Pericardium (tissue), 1 donor: ENCODE results near the genes CCDC188, P2RX6 and HIC2.

GRCh38 chr22:20067366-20067842, 12.6 kb upstream of the DGCR8 start:
- RRBS = no CpG with 5 or more reads among the region's 9 CpGs

DNA sequence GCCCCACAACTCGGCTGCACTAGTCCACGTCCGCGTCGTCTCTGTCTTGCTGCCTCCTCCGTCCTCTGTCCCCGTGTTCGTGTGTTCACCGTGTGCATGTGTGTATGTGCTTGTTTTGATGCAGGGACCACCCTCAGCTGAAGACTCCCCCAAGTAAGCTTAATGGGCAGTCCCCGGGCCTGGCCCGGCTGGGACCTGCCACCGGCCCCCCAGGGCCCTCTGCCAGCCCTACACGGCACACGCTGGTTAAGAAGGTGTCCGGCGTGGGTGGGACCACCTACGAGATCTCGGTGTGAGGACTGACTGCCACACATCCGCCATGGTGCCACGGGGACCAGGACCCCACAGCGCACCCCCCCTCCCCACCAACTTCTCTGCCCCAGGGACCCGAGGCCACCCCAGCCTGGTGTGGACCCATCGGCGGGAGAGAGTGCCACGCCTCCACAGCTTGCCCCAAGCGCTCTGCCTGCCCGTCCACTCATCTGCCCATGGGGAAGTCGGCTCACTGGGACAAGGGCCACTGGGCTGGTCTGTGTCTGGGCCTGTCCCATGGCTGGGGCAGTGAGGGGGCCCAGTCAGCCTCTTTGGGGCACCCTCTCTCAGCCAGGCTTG, 5.6 kb downstream of the CCDC188 start:
- RRBS = 94% methylated on average over 4 of the region's 28 CpGs

DNA sequence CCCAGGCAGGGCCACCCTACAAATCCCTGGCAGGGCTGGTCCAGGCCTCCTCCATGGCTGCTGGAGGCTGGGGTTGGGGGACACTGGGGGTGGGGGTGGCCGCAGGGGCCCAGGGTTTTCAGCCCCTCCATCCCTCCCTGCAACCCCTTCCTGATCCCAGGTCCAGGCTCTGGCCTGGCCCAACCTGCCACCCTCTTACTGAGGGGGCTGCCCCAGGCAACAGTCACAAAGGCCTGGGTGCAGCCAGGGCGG, at the start of gene CCDC188:
CCDC188 (minus strand) TSS at position 200 of the 252 bp plus-strand sequence.
- RRBS = no CpG with 5 or more reads among the region's 2 CpGs

DNA sequence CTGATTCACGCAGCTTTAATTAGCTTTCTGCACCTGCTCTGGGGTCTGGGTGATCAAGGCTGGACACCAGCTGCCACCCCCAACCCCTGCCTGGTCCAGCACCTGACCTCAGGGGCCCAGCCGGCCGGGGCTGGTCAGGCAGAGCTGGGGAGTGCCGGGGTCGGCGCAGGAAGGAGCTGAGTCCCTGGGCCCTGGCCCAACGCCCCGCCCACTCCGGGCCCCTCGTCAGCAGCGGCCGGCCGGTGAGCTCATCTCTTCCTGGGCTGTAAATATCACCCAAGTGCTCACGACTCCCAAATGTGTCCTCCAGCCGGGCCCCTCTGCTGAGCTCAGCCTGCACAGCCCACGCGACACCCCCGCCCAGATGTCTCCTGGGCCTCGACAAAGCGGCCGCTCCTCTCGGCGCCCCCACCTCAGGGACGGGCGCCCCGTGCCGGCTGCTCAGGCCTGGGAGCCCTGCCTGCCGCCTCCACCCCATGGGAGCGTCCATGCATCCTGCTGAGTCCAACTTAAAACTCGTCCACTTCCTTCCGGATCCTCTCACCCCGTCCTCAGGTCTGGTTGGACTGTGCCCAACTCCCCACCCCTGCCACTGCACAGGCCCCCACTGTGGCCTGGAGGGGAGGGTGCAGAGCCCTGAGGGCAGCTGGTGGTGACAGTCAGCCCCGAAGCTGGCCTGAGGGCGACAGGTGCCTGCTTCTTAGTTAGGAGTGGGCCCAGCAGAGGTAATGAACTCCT, 29.0 kb downstream of the RTN4R start:
- RRBS = 14% methylated on average over 13 of the region's 34 CpGs

- RRBS = no CpG with 5 or more reads among the region's 15 CpGs
Observed at GRCh38 chr22:20519898-20520891, 12.8 kb downstream of the MED15 start.

DNA sequence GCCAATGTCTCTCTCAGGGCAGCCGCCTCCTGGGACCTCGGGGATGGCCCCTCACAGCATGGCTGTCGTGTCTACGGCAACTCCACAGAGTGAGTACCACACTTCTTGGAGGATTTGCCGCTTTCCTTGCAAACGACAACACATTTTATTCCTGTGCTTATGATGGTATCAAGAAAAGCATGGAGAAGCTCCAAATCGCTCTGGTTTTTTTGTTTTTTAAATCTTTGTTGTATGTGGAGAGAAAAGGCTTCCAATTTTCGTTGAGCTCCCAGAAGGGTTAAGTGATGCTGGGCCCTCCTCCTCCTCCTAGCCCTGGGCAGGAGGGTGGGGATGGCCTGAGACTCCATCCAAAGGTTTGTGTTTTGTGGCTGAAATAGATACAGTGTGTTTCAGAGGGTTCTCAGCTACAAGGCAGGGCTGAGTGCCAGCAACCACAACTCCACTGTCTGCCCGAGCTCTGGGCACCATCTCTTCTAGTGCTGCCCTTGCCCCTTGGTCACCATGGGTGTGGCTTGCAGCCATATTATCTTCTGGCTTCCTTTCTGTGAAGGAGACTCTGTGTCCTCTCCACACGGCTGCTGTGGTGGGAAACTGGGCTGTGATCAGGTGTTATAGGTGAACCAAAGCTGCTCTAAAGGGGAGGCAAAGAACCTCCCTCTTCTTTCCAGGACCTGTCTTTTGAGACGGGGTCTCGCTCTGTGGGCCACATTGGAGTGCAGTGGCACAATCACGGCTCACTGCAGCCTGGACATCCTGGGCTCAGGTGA, 47.8 kb downstream of the MED15 start:
- RRBS = no CpG with 5 or more reads among the region's 13 CpGs

DNA sequence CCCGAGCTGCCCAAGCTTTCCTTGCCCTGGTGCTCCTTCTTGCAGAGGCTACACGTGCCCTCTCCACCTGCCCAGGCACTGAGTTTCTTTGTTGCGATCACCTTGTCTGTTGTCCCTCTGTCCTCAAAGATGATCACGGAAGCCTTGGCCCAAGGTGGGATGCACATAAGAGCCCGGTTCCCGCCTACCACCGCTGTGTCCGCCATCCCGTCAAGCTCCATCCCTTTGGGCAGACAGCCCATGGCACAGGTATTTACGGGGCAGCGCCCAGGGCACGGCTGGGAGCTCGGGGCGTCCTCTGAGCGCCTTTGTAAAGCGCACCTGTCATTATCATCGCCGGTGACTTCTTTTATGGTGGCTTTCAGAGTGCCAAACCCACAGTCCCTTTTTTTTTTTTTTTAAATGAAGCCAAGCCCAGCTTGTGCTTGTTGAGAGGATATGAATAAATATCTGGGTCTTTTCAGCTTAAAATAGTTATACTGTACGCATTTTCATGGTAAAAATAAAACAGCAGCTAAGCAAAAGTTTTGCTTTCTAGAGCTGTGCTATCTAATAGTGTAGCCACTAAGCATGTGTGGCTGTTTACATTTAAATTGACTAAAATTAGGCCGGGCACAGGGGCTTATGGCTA, 67.7 kb downstream of the MED15 start:
- RRBS = no CpG with 5 or more reads among the region's 20 CpGs

DNA sequence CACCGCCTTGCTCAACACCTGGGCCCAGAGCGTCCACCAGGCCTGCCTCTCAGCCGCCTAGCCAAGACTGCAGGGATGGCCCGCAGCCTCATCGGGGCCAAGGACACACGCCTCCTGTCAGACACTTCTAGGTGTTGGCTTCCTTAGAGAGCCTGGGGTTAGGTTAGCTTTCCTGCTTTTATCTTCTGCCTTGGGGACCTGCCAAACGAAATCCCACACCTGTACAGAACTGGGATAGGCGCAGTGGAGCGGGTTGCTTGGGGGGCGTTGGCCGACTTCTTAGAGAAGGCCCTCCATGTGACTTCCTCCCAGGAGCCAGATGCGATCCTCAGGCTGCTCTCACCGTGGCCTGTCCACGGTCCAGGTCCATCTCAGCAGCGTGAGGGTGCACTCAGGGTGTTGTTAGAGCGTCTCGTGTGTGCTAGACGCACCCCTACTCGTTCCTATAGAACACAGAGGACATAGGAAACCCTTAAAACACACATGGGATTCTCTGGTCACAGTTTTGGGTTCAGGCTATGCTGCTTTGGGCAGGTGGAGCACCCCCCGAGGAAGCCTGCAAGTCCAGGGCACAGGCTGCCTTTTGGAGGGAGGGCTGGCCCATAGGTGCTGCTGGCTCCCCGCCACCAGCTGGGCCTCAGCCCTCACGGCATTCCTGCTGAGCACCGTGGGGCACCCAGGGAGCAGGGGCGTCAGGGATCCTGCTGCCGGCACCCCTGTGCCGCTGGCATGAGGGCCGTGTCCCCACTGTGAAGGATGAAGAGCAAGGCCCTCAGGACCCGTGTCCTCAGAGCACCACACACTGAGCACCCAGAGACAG, 79.4 kb downstream of the MED15 start:
- RRBS = no CpG with 5 or more reads among the region's 28 CpGs

GRCh38 chr22:20656724-20657018, 117.2 kb upstream of the SERPIND1 start:
- RRBS = no CpG with 5 or more reads among the region's 10 CpGs

- RRBS = no CpG with 5 or more reads among the region's 8 CpGs
Observed at GRCh38 chr22:20799542-20800015, 25.7 kb downstream of the SERPIND1 start.

DNA sequence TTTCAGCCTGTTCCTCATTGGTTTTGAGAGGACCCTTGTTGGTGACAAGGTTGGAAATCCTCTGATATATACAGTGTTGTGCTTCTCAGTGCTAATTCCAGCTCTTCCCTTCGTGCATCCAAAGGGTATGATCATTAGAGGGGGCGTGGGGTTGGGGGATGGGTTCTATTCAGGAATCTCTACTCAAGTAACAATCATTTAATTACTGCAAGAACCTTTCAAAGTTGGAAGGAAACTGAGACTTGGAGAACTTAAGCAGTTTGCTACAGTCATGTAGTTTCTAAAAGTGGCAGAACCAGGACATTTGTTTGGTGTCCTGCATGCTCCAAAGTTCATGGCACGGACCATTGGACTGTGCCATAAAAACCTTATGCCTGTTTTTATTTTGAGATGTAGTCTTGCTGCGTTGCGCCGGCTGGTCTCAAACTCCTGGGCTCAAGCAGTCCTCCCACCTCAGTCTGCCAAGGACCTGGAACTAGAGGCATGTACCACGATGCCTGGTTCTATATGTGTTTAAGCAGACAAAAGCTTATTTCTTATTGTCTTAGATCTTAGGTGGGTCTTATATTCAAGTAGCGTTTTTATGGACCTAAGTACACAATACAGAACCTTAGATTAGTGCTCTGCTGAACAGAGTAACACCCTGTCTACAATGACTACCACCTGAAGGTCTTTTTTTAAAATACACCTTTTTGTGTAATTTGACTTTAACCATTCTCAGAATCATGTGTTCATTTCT, 18.6 kb upstream of the AIFM3 start:
- RRBS = no CpG with 5 or more reads among the region's 8 CpGs

DNA sequence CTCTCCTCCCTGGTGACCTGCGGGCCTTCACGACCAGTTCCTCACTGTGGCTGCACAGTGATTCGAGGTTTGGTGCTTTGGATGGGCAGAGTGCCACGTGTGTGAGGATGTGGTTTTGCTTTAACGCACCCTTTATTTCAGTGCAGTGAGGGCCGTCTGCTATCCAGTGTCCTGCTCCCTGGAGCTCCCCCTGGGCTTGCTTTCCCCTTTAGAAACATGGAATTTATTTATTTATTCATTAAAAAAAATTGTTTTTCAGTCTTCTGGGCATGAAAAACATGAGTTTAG, 7.7 kb downstream of the LZTR1 start:
- RRBS = no CpG with 5 or more reads among the region's 6 CpGs

DNA sequence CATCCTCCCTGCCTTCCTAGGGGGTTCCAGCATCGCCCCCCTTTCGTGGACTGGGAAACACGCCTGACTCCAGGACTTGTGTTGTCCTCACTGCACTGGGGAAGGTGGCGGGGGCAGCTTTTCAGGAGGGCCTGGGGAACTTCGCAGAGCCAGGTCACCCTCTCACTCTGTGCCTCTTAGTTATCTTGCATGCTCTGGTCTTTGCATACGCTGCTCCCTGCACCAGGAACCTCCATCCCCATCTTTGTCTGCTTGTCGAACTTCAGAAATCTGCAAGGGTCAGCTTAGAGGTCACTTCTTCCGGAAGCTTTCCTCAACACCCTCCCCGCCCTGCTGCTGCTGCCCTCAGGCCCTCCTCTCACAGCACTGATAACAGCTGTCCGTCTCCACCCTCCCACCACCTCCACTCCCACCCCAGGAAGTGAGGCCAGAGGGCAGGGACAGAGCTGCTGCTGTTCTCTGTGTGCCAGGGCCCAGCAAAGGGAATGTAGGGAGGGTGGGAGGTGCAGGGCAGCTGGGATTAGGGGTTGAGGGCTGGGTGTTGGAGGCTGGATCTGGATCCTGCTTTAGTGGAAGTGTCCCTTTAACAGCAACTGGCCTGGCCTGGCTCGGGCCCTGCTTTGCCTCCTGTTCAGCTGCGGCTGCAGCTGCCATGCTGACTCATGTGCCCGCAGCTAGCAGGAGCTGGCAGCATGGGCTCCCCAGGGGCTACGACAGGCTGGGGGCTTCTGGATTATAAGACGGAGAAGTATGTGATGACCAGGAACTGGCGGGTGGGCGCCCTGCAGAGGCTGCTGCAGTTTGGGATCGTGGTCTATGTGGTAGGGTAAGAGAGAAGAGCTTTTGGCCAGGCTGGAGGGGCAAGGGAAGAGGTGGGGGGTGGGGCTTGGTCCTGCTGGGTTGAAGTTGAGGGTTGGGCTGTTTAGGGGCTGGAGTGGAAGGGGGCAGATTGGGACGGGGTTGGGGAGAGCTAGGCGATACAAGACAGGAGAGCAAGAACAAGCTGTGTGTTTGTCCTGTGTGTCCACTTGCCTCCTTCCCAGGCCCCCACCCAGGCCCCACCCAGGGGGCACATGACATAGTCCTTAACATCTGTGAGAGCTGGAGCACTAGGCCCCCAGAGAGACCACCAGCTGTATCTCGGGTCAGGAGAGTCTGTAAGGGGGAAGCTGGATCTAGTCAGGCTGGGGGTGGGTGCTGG, at the start of gene P2RX6:
P2RX6 (plus strand) TSS at position 653 of the 1,201 bp plus-strand sequence.
- RRBS = no CpG with 5 or more reads among the region's 21 CpGs

DNA sequence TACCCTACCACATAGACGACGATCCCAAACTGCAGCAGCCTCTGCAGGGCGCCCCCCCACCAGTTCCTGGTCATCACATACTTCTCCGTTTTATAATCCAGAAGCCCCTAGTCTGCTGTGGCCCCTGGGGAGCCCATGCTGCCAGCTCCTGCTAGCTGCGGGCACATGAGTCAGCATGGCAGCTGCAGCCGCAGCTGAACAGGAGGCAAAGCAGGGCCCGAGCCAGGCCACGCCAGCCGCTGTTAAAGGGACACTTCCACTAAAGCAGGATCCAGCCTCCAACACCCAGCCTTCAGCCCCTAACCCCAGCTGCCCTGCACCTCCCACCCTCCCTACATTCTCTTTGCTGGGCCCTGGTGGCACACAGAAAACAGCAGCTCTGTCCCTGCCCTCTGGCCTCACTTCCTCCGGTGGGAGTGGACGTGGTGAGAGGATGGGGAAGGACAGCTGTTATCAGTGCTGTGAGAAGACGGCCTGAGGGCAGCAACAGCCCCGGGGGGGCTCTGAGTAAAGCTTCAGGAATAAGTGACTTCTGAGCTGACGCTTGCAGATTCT, 788 bp upstream of the LRRC74B start:
- RRBS = 4% methylated on average over 4 of the region's 14 CpGs

- RRBS = no CpG with 5 or more reads among the region's 30 CpGs
Observed at GRCh38 chr22:21416347-21416868, 763 bp upstream of the HIC2 start.

DNA sequence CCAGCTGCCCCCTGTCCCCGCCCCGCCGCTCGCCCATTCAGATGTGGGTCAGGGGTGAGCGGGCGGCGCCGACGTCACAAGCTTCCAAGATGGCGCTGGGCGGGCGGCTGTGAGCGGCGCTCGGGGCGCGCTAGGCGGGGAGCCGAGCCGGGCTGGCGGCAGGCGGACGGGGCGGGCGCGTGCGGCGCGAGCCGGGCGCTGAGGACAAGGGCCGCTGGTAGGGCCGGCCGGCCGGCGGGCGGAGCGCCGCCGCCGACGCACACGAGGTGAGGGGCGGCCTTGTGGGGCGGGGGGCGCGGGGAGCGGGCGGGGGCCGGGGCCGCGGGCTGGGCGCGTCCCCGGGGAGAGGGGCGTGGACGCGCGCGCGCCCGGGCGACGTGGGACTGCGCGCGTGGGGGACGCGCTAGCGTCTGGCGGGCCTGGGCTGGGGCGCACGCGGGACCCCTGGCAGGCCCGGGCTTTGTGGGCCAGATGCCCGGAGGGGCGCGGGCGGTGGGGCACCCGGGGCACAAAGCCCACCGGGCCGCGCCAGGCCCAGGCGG, at the start of gene HIC2:
HIC2 (plus strand) TSS at position 77 of the 542 bp plus-strand sequence.
- RRBS = no CpG with 5 or more reads among the region's 84 CpGs

GRCh38 chr22:21449665-21450811, 17.1 kb upstream of the TMEM191C start:
- RRBS = 90% methylated on average over 15 of the region's 41 CpGs

DNA sequence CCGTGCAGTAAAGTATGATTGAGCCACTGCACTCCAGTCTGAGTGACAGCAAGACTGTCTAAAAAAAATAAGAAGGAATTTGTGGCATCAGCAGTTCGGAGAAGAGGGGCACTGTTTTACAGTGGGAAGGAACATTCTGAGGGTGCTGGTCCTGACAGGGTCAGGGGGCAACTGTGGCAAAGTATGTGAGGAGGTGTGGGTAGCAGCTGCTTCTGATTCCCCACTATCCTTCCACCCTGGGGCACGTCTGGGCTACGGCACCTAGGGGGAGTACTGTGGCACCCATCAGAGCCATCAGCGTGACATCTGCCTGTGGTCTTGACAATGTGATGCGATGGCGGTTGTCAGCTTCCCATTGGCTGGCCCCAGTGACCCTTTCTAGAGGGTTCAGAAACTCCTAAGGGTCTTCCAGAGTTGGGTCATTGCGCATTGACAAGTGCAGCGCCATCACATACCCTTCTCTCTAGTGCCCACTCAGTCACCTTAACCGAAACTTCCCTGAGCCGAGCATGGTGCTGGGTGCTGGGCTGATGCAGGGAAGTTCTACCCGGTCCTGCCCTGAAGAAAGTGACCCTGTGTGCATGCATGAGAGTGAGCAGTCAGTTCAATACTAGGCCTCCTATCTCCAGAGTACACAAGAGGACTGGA, 9.3 kb downstream of the YDJC start:
- RRBS = 100% methylated on average over 1 of the region's 12 CpGs

- RRBS = no CpG with 5 or more reads among the region's 19 CpGs
Observed at GRCh38 chr22:21621134-21622349, 8.3 kb downstream of the YDJC start.

DNA sequence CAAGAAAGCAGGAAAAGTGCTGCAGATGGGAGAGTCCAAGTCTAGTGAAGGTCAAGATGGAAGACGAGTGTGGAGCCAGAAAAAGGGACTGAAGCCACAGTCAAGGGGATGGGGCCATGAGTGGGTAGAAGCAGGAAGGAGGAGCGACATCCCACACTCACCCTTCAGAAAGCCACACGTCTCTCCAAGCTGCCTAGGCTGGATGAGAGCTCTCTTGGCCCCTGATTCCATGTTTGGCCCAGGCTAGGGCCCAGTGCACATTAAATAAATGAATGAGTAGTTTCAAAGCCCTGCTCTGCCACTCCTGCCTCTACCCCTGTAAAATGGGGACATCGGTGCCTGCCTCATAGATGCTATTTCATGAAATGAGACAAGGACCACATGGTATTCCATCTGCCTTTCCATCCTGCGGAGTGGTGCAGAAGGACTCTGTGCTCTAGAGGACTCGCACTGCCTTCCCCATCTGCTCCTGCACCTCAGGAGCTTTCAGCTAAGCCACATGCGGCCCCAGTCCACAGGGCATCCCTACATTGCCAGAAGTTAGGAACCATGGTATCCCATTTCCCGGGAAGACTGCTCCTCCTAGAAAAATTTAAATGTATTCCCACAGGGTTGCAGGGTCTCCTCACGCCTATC, 2.8 kb downstream of the YDJC start:
- RRBS = no CpG with 5 or more reads among the region's 9 CpGs